Neural progenitor cell (in vitro differentiated cells): ENCODE measurements around a stretch of chr3.

- RAMPAGE, long total RNA, result no peak
Measured at GRCh38 chr3:101964708-101965179, 115.4 kb downstream of the NFKBIZ start.

DNA sequence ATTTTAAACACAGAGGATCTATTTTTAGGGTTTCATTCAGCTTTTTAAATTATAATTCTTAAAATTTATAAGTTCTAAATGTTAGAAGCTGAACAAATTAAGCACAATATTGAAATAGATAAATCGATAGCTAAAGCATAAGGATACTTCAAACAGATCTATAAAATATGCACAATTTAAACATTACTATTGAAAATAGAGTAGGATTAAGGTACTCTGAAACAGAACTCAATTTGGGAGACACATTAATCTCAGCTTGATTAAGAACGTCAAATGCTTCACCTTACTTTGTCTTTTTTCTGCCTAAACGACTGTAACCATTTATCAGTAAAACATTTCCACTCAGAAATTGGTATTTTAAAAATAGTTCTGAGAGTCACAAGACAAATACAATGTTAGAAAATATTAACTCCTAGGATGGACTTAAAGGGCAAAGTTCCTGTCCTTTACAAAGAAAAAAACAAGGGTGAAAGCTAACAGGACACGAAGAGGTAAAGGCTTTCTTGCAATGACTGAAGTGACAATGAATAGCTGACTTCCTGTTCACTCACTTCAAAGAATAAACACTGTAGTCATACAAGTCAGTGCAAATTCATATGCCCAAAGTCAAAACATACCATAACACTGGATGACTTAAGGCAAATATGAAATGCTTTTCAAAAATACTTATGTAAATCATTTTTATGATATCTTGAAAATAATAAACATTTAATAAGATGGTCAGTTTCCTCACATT, 1389.9 kb upstream of the ALCAM start:
- RAMPAGE, long total RNA, result no peak

DNA sequence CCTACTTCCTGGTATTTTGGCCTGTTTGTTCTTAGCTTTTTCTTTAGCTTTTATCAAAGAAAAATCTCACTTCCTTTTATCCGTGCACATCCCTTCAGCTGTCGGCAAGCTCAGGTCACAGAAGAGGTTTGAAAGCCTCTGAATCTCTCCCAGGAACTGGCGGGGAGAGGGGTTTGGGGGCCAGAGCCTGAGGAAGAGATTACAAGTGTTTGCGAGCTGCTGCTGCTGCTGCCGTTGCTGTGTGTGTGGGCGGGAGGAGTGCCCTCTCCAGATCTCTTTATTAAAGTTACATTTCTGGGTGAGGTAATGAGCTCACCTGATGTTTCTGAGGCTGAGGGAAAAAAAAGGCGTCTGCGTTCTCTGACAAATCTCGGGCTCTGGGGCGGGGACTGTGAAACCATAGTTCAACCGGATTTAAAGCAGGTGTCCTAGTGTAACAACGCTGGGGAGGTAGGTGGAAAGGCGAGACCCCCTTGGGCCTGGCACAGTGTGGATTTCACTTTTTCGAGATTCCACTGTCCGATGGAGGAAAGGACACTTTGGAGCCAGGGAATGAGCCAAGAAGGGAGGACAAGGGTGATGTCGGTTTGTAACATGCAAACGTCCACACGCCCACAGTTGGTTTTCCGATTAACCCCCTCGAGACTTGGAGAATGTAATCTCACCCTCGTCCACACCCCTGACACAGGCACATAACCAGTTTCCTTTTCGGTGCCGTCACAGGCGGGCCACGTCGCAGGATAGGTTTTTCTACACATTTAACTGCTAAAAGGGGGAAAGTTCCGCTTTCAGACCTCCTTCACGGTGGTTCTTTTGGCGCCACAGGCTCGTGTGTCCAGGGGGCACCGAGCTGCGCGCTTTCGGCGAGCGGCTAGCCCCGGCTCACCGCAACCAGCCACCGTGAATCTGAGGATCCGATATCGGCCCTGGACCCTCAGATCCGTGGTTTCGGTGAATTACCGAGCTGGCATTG, 2.1 kb downstream of the ALCAM start:
- RAMPAGE, long total RNA, result no peak

GRCh38 chr3:105865601-105866475, 3.0 kb downstream of the CBLB start:
- RAMPAGE, long total RNA, result no peak

GRCh38 chr3:105867224-105867716, 1.5 kb downstream of the CBLB start:
- RAMPAGE, long total RNA, result no peak

DNA sequence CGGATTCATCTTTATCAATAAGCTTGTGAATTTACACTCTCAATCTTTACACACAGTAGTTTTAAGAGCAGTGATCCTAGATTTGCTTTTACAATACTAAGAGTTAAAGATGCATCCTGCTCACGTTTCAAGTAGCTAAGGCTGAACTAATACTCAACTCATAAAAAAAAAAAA, 1.2 kb downstream of the CBLB start:
- RAMPAGE, long total RNA, result no peak

DNA sequence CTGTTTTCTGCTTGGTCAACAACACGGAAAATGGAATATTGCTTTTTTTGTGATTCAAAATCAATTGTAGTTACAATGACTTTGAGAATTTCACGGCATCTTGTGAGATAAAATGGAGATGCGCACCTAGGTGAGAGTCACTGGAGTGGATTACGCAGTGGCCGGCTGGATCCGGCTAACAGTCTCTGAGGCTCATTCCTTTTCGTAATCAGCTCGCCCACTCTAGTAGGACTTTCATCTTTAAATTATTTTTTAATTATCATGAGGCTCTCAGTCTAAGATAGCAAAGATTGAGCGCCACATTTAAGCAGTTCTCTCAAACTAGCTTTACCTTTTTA, 54.9 kb downstream of the CCDC54 start:
- RAMPAGE, long total RNA, result no peak

DNA sequence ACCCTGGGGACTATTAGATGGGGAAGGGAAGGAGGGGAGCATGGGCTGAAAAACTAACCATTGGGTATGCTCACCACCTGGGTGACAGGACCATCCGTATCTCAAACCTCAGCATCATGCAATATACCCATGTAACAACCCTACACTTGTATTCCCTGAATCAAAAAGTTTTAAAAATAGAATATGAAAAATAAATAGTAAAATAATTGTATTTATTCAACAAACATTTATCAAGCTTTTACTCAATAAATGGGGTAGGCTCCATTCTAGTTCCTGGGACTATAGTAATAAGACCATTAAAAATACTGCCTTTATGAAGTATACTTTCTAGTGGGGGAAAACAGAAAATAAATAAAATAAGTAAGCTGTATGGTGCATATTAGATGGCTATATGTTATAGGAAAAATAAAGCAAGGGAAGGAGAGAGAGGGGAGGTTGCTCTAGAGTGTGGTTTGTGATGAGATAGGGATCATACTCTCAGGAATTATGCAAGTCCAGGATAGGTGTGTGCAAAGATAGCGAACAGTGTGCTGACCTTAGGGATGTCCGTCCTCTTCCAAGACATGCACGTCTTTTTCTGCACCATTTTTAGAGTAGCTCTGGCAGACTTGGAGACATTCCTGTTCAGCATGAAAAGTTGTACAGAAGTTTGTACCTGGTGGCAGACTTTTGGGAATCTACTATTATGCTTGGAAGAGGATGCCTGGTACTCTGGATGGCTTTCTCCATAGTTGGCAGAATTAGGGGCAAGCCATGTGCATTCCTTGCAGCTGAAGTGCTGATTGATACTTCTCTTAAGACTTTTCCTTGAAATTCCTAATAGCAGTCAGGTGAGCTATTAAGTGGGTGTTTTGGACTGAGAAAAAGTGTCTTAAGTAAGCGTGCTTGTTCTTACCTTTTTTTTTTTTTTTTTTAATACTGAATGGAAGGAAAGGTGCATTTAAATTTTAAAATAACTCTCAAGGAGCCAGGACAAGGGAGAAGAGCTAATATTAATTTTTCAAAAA, 26.5 kb downstream of the BBX start:
- RAMPAGE, long total RNA, result no peak

GRCh38 chr3:107558525-107558989, 35.8 kb downstream of the BBX start:
- RAMPAGE, long total RNA, result no peak

- RAMPAGE, long total RNA, result no peak
Measured at GRCh38 chr3:107697403-107698501, 175.0 kb downstream of the BBX start.

- RAMPAGE, long total RNA, result no peak
Measured at GRCh38 chr3:107927308-107928184, 163.3 kb downstream of the CD47 start.

DNA sequence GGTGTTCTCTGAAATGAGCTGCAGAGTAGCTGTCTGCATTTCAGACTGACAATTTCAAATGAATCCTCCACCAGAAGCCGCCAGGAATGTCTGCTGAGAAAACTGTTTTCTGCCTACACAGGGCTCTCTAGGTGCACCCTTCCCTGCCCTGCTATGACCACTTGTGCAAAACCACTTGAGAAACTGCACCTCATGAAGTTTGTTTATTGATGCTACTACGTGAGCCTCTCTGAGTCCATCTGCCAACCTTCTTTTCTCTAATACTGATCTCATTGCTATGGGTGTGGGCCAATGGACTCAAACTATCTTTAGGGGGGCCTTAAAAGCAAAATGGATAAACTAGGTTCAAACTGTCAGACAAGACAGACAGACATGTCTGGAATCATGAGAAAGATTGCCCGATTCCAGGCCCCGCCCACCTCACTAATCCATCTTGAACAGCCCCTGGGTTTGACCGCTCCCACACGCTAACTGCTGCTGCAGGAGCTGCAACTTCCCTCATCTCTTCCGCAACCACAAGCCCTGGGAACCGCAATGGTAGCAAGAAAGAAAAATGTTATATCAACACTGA, 9.0 kb upstream of the CD47 start:
- RAMPAGE, long total RNA, result no peak

GRCh38 chr3:108104262-108104848, 13.5 kb upstream of the CD47 start:
- RAMPAGE, long total RNA, result no peak

- RAMPAGE, long total RNA, result no peak
Measured at GRCh38 chr3:108222755-108223135, 521 bp upstream of the IFT57 start.

DNA sequence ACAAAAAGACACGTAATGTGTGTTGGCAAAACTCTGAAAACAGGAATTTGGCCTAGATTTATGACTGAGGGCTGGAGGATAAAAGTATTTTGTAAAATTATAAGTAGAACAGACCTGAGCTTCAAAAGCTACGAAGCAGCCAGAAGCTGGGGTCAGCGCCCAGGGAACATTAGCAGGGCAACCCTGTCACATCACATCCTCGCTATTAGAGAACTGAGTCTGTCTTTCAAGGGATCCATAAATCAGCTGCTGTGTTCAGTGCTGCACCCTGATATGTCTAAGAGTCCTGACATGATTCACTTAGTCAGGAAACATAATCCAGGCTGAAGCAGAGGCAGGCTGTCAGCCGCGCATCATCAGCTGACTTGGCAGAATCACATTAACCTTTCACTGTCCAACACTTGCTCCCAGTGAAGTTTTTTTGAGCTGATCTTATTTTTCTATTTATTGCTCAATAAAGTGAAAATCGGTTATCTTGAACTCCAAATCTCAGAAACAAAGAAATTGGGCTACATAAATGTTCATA, 23.5 kb downstream of the MYH15 start:
- RAMPAGE, long total RNA, result no peak

DNA sequence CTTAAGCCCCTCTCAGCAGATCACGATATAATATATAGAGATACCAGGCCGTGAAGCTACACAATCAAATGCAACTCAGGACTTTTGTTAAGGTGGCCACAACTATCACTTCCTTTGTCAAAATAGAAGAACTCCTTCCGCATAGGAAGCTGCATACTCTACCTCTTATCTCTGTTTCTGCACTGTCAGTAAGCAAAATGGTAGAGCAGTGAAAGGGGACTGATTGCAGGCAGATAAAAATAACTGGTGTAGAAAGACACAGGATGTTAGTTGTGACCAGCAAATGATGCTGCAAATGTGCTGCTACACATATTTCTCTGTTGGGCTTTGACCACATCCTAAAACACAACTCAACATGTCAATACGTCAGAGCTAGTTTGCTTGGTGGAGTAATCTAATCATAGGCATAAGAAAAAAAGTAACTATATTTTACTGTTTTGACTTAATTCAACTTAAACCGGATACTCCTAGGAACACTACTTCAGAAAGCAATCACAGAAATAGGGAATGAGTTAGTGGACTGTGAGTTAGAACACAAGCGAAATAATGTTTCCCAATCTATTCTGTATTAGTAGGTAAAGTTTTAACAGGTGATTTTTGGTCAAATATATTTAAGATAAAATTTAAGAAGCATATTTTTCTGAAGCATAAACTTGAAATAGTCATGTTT, 16.2 kb upstream of the TRAT1 start:
- RAMPAGE, long total RNA, result no peak

GRCh38 chr3:108863257-108863930, 40.8 kb downstream of the TRAT1 start:
- RAMPAGE, long total RNA, result no peak

DNA sequence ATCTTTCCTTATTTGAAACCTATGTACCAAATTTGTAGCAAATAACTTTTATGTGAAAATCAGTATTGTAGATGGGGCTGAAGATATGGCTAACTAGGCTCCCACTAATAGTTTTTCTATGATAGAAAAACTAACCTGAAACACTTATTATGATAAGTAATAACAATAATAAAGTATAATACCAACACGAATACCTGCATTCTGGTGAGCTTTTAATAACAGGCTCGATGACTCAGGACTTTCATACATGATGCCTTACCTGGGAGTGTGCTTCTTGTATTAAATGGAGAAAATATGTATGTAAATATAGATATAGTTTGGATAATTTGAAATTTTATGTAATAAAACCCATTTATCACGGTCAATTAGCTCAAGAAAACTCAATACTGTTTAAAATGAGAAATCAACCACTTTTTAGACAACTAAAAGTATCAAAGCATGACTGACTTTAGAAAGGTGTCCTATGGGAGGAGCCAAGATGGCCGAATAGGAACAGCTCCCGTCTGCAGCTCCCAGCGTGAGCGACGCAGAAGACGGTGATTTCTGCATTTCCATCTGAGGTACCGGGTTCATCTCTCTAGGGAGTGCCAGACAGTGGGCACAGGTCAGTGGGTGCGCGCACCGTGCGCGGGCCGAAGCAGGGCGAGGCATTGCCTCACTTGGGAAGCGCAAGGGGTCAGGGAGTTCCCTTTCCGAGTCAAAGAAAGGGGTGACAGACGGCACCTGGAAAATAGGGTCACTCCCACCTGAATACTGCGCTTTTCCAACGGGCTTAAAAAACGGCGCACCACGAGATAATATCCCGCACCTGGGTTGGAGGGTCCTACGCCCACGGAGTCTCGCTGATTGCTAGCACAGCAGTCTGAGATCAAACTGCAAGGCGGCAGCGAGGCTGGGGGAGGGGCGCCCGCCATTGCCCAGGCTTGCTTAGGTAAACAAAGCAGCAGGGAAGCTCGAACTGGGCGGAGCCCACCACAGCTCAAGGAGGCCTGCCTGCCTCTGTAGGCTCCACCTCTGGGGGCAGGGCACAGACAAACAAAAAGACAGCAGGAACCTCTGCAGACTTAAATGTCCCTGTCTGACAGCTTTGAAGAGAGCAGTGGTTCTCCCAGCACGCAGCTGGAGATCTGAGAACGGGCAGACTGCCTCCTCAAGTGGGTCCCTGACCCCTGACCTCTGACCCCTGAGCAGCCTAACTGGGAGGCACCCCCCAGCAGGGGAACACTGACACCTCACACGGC, 182.8 kb upstream of the NECTIN3 start:
- RAMPAGE, long total RNA, result no peak

DNA sequence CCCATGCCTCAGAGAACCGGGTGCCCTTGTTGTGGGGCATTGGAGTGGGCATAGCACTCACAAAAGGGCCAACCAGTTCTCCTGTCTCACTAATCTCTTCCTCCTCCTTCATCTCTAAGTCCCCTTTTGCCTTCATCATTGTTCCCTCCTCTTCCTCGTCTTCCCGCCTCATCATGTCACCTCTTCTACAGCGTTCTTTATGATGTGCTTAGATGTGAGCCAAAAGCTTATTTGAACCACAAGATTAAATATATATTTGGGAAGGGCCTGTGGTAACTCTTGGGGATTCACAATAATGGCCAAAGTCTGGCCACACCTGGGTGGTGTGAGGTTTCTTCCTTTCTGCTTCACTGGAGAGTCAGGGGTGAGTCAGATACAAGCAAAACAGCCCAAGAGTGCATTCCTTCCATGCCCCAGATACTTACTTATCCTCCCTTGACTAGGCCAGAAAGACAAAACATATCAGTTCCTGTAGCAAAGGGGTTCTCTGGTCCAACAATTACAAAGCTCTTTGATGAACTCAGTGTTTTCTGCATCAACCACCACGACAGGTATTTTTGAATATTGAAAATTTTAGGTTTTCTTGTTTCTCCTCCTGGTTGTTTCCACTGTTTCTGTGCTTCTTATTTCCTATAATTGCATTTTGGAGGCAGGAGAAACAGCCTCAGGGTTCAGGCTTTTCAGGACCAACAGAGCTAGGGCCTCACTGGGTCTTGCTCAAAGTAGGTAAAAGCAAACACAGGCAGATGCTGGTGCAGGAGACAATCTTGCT, 933 bp downstream of the ZBED2 start:
- RAMPAGE, long total RNA, result no peak

GRCh38 chr3:111733791-111733990, 59.2 kb downstream of the PLCXD2 start:
- RAMPAGE, long total RNA, result no peak